ENCODE measurements around the genes ERCC5 and ARGLU1.

GRCh38 chr13:101425735-101426121 lies 9.4 kb upstream of the NALCN start:
- PRO-cap, result no peak

GRCh38 chr13:101771479-101771941 lies 145.2 kb downstream of the FGF14 start:
- PRO-cap, result no peak

DNA sequence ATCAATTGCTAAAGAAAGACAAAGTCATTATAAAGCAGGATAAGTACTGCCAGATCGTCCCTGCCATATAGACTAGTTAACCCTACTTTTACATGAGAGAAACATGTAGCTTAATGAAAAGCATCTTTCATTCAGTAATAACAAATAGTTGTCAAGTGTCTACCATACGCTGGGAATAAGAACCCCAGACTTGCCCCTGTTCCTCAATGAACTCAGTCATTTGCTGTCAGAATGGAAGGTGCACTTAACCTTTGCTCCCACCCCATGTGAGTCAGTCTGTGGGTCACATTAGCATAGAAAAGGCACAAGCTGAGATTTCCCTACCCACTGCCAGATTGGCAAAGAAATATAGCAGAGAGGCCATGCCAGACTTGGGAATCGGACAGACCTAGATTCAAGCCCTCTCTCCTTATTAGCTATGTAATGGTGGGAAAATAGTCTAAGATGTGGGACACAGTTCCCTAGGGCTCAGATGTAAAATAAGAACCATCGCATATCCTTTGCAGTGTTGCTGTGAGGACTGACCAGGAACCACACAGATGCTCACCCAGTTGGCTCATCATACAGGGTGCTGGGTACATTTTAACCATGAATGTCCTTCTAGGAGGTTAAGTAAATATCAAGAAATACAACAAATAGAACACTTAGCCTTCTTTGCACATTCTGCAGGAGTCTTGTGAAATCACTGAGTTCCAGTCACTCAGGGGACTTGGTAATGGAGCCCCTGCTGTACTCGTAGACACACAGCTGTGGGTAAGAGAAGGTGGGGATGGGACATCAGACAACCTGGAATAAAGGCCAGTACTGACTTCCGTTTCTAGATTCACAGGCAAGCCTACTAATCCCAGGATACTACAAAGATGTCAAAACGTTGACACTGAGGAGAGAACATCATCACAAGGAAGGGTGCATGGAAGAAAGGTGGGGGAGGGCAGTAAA lies 266.9 kb upstream of the FGF14 start:
- PRO-cap, result no peak

DNA sequence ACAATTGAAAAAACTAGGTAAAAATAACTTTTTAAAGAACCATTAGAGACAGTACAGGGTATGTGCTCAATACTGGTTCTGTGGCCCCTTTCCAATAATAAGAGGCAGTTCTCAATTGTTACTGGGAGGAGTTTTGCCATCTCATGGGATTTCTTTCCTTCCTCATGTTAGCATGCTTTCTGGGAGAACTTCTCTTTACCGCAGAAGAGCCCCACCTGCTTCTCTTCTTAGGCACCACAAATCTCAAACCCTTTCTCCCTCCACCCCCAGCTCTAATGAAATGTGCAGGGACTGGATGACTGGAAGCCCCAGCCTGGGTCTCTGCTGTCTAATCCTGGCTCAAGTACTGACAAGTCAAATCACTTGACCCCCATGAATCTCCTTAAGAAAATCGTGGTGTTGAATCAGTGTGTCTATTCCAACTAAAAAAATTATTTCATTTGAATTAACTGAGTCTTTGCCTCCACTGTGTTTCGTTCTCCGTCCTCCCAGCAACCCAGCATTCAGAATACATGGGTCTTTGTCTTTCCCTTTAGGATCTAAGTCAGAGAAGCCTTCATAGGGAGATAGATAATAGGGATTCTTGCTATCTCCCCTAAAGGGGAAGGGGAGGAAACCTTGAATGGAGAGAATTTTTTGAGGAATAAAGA lies 14.5 kb downstream of the METTL21C start:
- PRO-cap, result no peak

DNA sequence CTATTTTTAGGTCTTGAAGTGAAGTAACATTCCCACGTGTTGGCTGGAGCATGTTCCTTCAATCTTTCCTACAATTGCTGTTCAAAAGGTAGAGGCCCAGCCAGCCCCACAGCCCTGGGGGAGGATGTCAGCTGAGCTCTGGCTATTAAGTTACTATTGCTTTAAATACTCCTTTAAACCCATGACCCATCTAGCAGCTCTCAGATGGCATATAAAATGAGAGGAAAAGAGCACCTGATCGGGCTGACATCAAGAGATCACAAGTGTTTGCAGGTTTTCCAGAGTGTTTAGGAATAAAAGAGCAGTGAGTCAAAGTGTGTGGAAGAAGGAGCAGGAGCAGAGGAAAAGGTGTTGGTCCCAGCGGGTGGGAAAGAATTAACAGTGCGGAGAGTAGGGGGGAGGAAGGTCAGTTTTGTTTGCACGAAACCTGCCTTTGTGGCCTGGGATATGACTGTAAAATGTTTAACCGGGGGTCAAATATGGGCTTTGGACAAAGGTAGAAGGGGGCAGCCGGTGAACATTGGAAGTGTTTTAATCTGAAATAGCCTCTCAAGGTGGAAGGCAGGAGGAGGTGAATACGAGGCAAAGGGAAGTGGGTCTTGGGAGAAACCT lies 3.1 kb downstream of the METTL21C start:
- PRO-cap, result no peak

DNA sequence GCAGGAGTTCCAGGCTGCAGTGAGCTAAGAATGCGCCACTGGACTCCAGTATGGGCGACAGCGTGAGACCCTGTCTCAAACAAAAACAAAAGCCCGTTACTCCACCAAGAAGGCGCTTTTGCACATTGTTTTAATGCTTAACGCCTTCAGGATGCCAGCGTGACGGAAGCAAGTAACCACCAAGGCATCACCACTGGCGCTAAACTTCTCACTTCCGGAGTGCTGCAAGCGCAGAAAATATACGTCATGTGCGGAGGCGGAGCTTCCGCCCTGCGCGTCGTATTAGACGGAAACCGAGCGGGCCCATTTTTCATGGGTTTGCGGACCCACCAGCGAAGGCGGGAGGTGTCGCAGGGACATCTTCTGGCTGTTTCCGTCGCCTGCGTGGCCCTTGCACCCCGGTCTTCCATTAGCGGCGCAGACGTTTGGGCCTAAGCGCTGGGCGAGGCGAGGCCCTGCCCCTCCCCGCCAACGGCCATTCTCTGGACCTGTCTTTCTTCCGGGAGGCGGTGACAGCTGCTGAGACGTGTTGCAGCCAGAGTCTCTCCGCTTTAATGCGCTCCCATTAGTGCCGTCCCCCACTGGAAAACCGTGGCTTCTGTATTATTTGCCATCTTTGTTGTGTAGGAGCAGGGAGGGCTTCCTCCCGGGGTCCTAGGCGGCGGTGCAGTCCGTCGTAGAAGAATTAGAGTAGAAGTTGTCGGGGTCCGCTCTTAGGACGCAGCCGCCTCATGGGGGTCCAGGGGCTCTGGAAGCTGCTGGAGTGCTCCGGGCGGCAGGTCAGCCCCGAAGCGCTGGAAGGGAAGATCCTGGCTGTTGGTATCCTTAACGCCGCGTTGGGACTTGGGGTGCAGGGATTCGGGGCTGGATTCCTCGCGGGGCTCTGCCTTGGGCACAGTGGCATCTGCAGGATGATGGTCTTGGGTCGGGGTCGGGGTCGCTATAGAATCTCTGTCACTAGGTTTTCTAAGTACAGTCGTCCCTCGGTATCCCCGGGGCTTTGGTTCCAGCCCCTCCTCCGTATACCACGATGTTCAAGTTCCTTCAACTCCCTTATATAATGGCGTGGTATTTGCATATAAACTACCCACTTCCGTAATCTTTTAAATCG lies at the start of gene ERCC5:
Gene ERCC5 (plus strand): TSS at position 497 of the 1,111 bp plus-strand sequence.
- PRO-cap, result bidirectional peak, plus-strand start at position 313 of the sequence, minus-strand start at position 207 of the sequence; unidirectional peak, minus-strand start at position 1,029 of the sequence

GRCh38 chr13:102861881-102863182 lies 16.5 kb downstream of the ERCC5 start:
- PRO-cap, result no peak

DNA sequence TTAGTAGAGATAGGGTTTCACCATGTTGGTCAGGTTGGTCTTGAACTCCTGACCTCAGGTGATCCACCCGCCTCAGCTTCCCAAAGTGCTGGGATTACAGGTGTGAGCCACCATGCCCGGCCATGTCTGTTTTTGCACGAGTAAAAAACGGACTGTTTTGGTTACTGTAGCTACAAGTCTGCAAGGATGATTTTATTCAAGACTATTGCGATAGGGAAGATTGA lies 103.9 kb upstream of the SLC10A2 start:
- PRO-cap, result no peak

DNA sequence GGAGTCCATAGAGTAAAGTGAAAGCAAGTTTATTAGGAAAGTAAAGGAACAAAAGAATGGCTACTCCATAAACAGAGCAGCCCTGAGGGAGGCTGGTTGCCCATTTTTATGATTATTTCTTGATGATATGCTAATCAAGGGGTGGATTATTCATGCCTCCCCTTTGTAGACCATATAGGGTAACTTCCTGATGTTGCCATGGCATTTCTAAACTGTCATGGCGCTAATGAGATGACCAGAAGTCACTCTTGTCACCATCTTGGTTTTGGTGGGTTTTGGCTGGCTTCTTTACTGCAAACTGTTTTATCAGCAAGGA lies 1073.9 kb upstream of the DAOA start:
- PRO-cap, result no peak

GRCh38 chr13:105224642-105225189 lies 241.1 kb upstream of the DAOA start:
- PRO-cap, result no peak

GRCh38 chr13:106151842-106152491 lies 383.5 kb downstream of the EFNB2 start:
- PRO-cap, result no peak

DNA sequence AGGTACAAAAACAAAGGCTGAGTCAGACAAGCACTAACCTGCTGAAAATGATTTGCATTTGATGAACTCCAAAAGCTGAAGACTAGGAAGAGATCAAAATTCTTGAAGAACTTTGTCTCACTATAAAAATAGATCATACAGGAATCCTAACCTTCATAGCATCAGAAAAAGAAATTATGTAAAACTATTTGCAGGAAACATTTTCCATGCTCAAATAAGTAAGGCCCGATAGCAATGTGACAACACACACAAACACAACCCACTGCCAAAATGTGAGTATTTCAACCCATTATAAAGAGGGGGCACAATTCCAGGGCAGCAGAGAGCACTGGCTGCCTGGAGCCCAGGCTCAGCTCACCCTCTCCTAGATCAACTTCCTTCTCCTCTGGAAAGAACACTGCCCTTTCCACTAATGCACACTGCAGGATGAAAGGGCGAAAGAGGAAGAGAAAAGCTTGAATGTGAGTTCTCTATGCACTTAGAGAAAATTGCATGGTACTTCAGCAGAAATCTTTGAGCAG lies 381.3 kb downstream of the EFNB2 start:
- PRO-cap, result no peak

DNA sequence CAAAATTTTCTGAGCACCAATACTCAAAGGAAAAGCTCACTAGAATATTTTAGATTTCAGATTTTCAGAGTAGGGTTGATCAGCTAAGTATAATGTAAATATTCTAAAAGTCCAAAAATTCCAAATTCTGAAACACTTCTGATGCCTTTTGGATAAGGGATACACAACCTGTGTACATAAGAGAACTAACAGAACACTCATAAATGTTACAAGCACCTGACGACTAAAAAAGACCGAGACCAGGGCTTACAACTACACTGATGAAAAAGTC lies 183.3 kb downstream of the EFNB2 start:
- PRO-cap, result no peak

- PRO-cap, result no peak
Measured at GRCh38 chr13:106518159-106518588, 17.3 kb downstream of the EFNB2 start.

DNA sequence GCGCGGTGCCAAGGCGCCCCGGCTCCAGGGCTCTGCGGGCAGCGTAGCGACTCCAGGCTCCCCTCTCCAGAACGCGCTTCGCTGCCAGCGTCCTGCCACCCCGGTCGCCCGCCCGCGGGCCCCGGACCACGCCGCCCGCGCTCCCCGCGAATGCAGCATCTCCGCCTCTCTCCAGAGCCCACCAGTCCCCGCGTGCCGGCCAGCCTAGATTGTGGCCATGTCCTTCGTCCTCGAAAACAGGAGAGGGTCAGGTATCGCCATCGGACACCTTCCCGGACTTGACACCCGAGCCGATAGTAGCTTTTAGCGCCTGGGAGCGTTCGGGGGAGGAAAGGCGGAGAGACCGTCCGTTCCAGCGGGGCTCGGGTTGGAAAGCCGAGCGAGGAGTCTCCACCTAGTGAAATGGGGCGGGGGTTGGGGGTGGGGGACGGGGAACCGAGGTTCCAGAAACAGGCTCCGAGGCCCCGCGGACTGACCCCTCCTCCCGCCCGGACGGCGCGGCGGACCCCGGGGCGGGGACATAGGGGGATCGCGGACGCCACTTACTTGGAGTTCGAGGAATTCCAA lies 1.1 kb downstream of the EFNB2 start:
- PRO-cap, result no peak

GRCh38 chr13:106556932-106558024 lies 10.7 kb downstream of the ARGLU1 start:
- PRO-cap, result no peak

- PRO-cap, result no peak
Measured at GRCh38 chr13:106565489-106565834, 2.5 kb downstream of the ARGLU1 start.

DNA sequence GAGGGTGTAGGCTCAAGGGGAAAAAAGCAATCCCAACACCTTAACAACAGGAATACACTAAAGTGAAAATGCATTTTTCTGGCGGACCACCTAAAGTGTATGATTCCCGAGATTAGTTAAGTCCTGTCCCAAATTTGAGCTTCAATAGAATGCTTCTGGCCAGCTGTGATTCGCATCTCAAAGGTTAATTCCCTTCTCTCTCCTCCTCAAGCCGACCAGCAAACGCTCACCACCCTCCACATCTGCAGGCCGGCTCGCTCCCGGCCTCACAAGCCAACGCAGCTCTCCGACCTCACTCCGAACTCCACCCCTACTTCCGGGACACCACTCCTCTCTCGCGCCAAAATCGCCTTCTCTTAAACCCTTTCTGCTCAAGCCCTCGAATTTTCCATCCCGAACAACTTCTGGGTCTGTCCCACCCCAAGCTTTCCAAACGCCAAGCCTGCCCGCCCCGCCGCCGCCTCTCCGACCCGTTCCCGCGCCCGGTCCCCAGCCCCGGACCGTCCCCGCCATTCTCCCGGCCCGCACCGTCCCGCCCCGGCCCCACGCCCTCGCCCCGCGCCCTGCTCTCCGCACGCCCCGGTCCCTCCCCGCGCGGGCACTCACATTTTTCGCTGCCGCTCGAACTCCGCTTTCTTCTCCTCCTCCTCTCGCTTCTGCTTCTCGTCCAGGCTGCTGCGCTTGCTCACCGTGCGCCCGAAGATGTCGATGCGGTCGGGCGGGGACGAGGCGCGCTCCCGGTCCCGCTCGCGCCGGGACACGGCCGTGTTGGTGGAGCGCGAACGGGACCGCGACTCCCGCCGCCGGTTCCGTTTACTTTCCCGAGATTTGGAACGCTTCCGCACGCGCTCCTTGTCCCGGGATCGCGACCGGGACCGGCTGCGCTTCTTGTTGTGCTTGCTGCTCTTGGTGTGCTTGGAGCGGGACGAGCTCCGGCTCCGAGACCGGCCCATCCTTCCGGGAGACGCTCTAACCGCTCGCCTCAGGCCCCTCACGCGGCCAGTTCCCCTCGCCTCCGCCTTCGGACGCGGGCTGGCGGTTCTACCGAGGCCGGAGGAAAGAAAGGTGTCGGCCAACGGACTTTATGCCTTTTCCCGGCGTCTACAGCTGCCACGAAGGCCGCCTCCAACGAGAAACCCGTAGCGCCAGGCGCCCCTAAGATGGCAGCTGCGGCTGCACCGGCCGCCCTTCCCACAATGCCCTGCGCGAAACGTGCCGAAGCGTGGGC lies at the start of gene ARGLU1:
Gene ARGLU1 (minus strand): TSS at position 1,171 of the 1,228 bp plus-strand sequence.
- PRO-cap, result unidirectional peak, minus-strand start at position 244 of the sequence; bidirectional peak, plus-strand start at position 699 of the sequence, minus-strand start at position 658 of the sequence; unidirectional peak, minus-strand start at position 1,198 of the sequence

GRCh38 chr13:106586878-106587087 lies 18.8 kb upstream of the ARGLU1 start:
- PRO-cap, result no peak

DNA sequence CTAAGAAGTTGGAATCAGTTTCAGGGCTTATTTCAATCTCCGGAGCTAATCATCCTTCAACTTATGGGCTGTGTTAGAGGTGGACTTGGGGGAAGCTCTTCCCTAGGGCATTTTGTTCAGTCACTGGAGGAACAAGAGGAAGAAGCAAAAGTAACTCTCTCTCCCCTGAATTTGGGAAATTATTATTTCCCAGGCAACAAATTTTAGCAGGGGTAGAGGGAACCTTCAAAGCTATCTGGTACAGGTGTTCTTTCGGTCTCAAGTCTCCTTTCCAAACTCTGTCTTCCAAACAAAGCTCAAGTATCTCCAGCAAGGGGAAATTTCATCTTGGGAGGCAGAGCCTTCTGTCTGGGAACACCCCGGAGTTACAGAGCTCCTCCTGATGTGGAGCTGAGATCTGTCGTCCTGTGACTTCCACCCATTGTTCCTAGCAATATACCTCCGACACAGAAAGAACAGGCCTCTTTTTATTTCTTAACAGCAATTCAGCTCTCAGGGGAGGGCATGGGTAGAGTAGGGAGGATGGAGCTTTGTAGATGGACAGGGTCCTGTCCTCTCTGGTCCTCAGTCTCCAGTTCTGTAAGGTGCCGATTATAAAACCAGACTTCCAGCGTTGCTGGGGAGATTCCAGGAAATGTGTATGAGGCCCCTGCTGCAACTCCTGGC lies 55.8 kb upstream of the ARGLU1 start:
- PRO-cap, result no peak

Measured in neutrophil (primary cell).